Mononuclear cell (primary cell): ENCODE data around the gene POM121L12.

GRCh38 chr7:50531229-50532283 lies 33.6 kb downstream of the DDC start:
- RRBS = no CpG with 5 or more reads among the region's 18 CpGs

DNA sequence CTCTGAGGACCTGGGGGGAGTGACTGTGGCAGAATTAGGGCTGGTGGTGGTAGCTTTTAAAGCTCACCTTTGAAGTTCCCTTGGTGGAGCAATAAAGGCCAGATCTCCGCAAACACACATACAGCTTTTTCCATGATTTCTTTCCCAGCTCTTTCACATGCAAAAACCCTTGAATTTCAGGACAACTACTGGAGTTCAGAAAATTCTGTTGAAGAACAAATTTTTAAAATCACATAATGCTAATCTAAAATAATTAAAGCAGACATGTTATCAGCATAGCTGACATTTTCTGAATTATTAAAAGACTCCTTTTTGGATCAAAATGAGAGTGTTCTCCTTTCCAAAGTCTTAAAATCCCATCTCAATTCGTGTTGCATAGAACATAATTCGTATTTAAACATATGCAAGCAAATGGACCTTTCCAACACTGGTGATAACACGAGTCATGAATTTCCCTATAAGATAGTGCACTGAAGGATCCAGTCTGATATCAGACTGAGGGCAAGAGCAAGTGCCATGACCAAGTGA lies 51.0 kb upstream of the DDC start:
- RRBS = no CpG with 5 or more reads among the region's 4 CpGs

DNA sequence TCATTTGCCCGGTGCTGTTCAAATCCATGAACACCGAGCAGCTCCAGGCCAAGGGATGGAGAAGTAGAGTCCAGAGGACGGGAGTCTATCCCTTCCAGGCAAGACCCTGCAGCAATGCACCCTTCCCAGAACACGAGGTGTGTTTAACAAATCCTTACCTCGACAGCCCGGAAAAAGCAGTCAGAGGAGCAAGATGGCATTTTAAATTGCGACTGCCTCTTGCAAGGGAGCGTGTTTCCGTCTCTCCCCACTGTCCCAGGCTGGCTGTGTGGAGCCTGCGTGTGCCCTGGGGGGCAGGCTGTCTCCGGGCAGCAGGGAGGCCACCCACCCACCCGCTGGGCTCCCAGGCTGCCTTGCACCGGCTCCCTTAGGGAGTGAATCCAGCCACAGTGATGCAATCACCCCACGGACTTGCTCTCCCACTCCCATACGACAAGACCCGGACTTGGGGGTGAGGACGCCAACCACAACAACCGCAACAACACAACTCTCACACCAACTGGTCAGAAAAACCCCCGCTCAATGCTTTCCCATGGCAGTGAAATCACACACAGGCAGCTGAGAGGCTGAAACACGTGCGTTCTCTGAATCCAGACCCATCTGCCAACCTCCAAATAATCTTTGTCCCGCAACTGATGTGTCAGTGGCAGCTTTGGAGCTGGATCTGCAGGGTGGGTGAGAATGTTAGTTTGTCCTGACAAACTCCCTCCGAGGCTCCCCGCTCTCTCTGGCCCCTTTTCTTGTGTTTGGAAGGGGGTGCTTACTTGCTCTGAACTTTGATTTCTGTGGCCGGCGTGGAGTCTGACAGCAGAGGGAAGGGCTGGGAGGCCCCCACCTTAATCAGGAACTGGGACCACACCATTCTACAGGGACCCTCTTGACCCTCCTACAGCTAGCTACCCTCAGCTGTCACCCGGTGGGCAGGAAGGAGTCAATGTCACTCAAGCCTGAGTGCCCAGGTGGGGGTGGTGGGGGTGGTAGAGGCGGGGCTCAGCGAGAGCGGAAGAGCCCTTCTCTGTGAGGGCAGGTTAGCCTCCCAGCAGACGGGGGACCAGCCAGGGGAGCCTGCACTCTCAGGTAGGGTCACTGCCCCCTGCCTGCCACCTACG lies 62.8 kb upstream of the DDC start:
- RRBS = 77% methylated on average over 6 of the region's 32 CpGs

- RRBS = no CpG with 5 or more reads among the region's 11 CpGs
Observed at GRCh38 chr7:50656171-50656614, 91.0 kb upstream of the DDC start.

- RRBS = no CpG with 5 or more reads among the region's 5 CpGs
Observed at GRCh38 chr7:50759268-50759501, 23.5 kb downstream of the GRB10 start.

- RRBS = no CpG with 5 or more reads among the region's 9 CpGs
Observed at GRCh38 chr7:50839010-50839616, 56.4 kb upstream of the GRB10 start.

DNA sequence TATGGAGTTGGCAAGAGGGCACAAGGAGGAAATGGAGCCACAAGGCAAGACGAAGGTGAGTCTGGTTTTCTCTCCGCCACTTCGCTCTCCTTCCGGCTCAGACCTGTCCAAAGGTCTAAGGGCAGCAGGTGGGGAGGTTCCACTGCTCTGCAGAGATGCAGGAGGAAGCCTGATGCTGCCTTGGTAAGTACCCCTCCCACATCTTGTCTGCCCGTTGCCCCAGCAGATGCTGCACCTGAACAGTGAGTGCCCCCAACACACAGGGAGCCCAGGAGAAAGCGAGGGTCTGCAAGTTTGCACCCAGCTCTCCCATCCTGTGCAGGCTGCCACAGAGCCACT lies 235.3 kb downstream of the COBL start:
- RRBS = no CpG with 5 or more reads among the region's 6 CpGs

DNA sequence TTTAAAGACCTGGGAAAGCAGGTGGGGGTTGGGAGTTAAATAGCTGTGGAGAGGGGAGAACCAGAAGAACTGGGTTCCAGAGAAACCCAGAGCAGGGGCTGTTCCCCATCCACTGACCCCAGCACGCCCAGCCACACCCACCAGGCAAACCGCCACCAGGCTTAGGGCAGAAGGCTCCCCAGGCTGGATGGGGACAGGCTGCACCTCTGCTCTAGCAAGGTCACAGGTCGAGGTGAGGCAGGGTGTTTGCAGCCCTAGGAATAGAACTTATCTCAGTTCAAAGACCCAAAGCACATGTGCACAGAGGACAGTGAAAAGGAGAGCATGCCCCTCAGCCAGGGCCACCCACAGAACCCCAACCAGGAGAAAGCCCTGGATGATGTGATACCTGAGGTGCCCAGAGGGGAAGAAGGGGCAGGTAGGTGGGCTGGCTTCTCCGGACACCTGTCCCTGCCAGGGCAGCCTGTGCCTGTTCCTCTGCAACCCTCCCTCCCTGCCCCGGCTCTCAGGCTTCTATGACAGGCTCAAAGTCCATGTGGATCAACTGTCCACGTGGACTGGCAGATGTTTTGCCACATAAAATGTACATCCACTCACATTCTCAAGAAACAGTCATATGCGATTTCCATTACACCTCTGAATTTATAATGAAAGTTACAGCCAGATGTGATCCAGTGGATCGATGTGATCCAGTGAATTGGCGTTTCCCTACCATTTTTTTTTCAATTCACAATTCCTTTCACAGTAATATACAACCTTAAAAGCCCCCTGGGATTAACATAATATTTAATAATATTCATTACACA lies 51.2 kb downstream of the COBL start:
- RRBS = 92% methylated on average over 2 of the region's 9 CpGs

DNA sequence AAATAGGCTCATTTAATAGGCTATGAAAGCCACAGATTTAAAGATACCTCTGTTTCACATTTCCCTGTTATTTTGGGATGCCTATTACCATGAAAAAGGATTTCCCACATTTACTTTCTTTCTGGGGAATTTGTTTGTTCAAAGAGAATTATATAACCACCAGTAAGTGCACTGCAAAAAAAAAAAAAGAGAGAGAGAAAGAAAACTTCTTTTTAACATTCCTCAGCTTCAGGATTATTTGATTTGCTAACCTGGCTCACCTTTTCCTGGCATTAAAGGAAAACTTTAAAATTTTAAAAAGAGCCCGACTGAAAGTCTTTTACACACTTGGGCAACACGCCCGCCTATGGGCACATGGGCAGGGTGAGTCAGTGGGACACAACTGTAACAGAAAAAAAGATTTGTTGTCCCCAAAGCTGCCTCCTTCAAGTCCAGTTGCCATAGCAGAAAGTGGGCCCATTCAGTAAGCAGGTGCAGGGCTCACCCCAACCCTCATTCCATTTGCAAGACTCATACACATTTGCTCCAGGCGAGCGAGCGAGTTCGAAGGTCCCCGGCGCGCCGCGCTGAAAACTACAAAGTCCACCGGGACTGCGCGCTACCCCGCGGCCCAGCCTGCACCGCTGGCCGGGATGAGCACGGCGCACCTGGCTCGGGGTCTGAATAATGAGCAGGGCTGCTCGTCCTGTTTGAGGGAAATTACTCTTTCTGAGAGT lies 1.4 kb downstream of the COBL start:
- RRBS = 10% methylated on average over 10 of the region's 23 CpGs

GRCh38 chr7:51324557-51324969 lies 8.0 kb upstream of the COBL start:
- RRBS = no CpG with 5 or more reads among the region's 9 CpGs

DNA sequence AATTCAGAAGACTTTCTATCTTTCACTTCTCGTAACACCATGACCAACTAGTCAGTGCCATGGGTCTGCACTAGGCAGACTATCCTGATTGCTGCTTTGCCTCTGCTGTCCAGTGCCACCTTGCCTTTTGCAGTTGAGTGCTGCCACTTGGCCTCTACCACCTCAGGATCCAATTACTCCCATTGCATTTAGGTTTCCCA lies 161.4 kb upstream of the POM121L12 start:
- RRBS = no CpG with 5 or more reads among the region's 1 CpG

DNA sequence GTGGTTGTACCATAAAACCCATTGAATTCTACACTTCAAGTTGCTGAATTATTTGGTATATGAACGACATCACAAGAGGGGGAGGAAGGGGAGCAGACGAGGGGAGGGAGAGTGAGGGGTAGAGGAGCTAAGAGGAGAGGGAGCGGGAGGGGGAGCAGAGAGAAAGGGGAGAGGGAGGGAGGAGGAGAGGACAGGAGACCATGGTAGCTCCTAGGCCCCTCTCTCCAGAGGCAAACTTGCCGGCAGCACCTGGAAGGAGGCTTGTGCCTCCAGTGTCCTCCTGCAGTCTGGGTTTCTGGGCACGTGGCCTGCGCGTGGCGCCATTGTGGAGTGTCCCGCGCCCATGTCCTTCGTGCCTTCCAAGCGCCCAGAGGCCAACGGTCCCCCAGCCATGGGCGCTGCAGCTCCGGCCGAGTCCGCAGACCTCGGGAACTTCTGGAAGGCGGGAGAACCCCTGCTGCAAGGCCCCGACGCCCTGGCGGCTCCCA lies at the start of gene POM121L12:
POM121L12 (plus strand) TSS at position 353 of the 488 bp plus-strand sequence.
- RRBS = no CpG with 5 or more reads among the region's 22 CpGs

GRCh38 chr7:53237288-53238162 lies 202.1 kb downstream of the POM121L12 start:
- RRBS = no CpG with 5 or more reads among the region's 4 CpGs

DNA sequence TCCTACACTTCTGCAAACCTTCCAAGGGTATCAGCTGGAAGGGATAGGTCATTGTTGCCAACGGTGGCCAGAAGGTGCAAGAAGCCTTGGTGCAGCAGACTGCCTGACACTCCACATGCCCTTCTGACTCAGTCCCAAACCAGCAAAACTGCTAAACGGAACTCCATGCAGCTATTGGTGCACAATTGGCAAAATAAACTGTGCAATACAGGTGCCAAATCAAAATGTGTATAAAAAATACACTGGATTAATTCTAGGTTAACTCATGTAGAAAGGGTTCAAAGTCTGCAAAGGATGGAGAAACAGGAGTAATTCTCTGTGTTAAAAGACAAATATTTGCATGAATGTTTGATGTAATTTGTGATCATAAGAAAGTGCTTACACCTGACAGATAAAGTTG lies 102.7 kb upstream of the EGFR start:
- RRBS = no CpG with 5 or more reads among the region's 2 CpGs

DNA sequence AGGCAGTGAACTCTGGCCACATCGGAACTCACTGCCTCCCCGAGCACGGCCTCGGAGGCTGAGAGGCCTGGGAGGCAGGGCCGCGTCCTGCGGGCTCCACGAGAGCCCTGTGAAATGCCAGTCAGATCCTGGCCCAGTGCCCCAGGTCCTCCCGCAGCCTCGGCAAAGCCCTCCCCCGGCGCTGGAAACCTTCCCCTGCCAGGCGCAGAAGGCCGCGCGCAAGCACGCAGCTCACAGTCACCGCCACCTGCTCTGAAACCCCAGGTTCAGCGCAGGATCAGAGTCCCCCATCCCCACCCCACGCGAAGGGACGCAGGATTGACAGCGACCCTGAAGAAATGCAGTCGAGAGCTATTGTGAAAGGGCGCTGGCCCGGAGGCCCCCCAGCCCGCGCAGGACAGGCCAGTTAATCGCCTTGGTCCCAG lies 13.6 kb upstream of the EGFR start:
- RRBS = no CpG with 5 or more reads among the region's 29 CpGs

DNA sequence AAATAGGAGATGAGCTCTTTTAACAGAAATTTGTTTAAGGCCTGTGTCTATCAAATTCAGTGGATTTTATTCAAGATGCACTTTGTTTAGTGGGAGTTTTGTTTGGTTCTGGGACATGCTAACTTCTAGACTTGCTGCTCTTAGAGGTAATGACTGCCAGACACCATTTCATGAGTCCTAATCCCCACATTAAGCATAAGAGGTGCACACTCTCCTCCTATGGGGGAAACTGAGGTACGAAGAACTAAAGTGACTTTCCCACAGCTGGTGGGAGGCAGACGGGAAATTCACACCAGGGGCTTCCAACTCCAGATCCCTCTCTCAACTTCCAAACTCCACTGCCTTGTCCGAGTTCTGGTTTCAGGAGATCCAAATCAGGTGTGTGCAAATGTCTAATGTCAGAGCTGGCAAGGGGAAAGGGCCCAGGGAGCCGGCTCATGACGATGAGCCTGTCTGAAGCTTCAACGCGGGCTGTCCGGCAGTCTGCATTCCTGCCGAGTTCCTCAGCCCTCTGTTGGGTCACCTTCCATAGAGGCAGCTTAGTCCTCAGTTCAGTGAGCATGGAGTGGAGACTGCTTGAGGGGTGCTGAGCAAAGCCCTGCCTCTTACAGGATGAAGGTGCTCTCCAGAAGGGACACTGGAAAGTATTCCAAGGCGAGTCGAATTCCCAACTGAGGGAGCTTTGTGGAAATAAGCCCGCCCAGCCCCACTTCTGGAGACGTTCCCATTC lies 3.0 kb downstream of the EGFR start:
- RRBS = 96% methylated on average over 3 of the region's 13 CpGs

- RRBS = no CpG with 5 or more reads among the region's 4 CpGs
Observed at GRCh38 chr7:55048245-55048608, 29.4 kb downstream of the EGFR start.

DNA sequence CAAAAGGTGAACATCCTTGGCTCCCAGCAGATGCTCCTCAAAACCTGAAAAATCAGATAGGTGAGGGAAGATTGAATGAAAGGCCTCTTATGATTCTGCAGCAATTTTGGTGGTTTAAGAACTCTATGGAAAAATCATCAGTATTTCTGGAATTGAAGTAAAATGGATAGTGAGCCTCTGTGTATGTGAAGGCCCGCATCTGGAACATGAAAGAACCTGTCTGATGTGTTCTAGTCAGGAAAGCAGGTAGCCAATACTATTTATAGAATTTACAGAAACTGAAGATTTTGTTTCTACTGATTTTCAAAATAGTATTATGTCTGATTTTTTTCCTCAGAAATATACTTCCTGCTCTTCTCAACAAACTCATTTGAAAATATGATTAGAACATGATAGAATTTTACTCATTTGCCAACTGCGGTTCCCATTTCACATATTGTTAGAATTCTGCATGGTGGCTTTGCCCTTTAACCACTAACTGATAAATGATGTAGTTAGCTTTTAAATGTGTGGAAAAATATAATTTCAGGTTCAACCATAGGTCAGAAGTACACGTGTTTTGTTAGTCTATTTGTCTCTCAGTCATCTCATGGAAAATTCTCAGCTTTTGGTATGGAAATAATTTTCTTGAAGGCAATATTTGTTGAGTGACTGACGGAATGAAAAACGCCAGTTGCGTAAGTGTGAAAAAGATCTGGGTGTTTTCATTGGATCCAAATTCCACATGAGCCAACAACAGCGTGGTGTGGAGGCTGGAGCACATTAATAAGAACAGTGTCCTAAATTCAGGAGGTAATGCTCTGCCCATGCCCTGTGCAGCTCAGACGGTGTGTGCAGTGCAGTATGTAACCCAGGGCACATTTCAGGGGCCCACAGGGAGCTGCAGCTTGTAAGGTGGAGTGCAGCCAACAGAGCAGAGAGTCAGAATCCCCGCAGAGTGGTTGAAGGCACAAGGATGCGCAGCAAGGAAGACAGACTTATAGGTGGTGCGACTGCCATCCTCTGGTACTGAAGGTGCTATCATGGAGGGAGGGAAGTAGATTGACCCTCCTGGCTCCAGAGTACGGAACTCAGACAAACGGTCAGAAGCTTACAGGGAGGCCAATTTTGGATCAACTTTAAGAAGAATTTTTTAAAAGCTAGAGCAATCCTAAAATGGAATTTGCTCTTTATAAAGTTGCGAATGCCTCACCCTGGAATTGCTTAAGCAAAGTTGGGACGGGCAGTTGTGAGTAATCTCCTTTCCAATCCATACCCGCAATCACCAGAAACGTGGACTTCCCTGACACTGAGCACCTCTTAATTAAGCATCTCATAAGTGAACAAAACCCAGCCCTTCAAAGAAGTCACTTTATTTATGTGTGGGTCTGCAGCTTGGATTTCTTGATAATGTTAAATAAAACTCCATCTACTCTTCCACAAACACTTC lies 37.8 kb downstream of the EGFR start:
- RRBS = no CpG with 5 or more reads among the region's 17 CpGs

DNA sequence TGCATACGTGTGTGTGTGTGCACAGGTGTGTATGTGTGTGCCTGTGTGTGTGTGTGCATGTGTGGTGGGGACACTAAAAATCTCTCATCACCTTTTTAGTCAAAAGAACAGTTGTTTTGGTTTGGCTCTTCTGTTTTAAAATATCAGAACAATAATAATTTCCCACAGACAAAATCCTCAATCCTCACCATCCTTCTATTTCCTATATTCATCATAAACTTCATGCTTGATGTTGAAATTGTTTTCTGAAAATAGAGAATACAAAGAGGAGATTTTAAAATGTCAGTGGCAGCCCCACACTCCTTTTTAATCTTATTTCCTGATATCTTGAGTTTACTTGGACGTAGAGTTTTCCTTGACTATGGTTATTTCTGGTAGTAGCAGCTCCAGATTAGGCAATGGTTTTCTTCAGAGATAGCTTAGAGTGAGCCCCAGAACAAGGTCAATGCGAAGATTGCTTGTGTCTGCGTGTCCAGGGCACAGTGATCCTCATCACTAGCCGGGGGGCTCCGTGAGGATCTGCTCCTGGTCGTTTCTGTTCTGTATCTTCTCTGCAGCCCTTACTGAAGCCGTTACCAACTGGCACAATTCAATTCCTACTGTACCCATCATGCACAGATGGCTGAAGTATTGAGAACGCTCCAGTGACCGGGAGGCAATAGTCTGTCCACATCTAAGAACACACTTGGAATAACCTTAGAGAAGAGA lies 49.4 kb downstream of the EGFR start:
- RRBS = no CpG with 5 or more reads among the region's 10 CpGs

GRCh38 chr7:55075367-55076028 lies 56.7 kb downstream of the EGFR start:
- RRBS = no CpG with 5 or more reads among the region's 5 CpGs